Measurements from ENCODE around the gene SALL1.

GRCh38 chr16:50326315-50326794, 42.4 kb downstream of the BRD7 start:
- PRO-cap, result no peak

- PRO-cap, result no peak
These were observed 1.9 kb downstream of the NKD1 start for GRCh38 chr16:50549888-50550650.

- PRO-cap, result no peak
These were observed 53.9 kb downstream of the SNX20 start for GRCh38 chr16:50627175-50627714.

DNA sequence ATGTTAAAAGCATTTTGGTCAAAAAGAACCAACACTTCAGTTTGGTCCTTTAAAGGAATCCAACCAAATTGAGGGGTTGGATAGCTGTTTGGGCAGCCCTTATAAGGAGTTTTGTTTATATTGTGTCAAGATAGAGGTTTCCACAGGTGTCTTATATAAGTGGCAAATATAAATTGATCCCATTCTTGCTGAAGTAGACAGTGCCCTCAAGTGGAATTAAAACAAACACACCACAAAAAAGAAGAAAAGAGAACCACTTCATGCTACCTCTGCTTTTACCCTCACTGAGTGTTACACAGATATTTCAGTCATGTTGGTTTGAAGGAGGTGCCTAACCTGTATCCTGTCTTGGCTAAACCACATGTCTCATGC, 5.7 kb downstream of the CYLD start:
- PRO-cap, result no peak

DNA sequence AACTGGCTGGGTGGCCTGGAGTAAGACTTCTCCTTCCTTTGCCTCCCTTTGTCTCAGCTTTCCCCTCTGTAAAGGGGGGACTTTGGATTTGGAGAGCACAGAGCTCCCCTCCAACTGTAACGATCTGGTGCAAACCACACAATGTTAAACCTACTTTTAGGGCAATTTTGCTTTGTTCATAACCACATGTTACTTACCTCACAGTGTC, 100.3 kb downstream of the SALL1 start:
- PRO-cap, result no peak

GRCh38 chr16:51151182-51152187, at the start of gene SALL1:
Gene SALL1, minus strand, starts transcription at chr16:51151270.
- PRO-cap, result bidirectional peak, plus-strand start at chr16:51151635, minus-strand start at chr16:51151584; bidirectional peak, plus-strand start at chr16:51151878, minus-strand start at chr16:51151874

DNA sequence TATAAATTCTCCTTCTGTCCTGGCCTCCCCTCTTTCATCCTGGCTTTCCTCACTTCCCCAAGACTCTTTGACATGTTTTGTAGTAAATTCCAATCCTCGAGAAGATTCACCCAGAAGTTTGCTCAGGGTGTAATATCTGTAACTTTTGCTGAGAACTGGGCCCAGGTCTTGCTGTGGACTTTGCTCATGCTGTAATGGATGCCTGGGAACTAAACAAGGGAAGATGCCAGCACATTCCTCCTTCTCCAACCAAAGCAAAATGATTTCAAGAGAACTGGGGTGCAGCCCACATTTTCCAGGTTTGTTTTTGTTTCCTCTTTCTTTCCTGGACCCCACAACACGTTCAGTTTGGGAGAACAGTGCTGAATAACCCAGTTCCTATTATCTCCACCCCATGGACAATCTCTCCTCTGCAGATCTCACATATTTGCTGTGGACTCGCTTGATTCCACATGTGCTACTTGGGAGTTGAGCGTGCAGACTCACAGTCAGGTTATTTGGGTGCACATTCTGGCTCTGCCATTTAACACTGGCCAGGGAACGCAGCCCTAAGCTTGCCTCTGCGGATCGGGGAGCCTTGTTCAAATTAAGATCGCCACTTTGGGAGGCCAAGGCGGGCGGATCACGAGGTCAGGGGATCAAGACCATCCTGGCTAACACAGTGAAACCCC, 6.8 kb upstream of the SALL1 start:
- PRO-cap, result no peak

DNA sequence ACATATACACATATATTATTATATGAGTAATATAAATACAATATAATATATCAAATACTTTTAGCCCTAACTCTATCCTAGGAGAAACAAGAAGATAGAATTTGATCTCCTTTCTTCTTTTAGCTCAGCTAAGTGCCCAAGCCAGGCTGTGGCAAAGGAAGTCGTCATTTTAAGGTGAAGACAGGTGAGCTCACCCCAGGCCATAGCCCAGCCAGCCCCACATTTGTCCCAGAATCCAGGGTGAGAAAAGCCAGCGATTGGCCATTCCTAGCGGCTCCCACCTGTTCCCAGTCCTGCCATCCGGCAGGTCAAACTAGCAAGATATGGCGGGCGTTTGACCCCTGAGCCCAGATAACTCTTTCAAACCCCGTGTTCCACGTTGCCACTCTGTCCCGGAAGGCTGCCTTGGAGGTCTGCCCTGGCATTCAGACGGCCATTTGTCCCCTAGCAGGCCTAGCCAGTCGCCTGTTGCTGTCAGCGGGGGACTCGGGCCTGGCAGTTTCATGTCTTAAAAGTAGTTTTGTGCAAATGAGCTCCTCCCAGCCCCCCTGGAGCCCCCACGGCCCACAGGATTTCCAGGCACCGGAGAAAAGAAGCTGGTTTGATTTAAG, 240.6 kb upstream of the SALL1 start:
- PRO-cap, result bidirectional peak, plus-strand start at position 385 of the sequence, minus-strand start at position 415 of the sequence

- PRO-cap, result no peak
These were observed 371.8 kb upstream of the SALL1 start for GRCh38 chr16:51522773-51523367.

DNA sequence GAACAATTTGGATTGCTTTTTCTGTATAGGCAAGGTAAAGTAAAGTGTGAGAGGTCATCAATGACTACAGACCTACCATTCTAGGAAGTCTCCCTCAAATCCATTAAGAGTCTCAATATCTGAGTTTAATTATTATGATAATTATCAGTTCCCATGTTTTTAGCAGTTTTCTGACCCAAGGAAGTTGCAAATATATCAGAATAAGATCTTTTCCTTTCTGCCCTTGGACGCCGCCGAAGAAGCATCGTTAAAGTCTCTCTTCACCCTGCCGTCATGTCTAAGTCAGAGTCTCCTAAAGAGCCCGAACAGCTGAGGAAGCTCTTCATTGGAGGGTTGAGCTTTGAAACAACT, 494.4 kb upstream of the SALL1 start:
- PRO-cap, result no peak

DNA sequence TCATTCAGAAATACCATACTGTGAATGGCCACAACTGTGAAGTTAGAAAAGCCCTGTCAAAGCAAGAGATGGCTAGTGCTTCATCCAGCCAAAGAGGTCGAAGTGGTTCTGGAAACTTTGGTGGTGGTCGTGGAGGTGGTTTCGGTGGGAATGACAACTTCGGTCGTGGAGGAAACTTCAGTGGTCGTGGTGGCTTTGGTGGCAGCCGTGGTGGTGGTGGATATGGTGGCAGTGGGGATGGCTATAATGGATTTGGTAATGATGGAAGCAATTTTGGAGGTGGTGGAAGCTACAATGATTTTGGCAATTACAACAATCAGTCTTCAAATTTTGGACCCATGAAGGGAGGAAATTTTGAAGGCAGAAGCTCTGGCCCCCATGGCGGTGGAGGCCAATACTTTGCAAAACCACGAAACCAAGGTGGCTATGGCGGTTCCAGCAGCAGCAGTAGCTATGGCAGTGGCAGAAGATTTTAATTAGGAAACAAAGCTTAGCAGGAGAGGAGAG, 495.3 kb upstream of the SALL1 start:
- PRO-cap, result no peak

- PRO-cap, result no peak
These were observed 52.7 kb downstream of the TOX3 start for GRCh38 chr16:52494215-52494581.

DNA sequence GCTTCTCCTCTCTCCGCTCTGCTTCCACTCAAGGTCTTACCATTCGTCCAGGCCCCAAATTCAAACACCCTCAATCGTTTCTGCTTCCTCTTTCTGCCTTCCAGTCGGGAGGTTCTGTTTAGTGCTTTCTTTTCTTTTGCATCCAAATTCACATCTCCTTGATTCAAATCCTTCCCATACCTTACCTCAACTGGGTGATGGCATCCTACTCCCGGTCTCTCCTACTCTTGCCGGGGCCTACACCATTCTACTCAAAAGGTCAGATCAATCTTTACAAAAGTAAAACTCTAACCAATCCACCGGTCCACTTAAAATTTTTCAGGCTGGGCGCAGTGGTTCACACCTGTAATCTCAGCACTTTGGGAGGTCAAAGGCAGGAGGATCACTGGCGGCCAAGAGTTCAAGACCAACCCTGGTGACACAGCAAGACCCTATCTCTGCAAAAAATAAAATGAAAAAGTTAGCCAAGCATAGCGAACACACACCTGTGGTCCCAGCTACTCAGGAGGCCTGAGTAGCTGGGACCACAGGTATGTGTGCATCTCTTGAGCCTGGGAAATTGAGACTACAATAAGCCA, 7.1 kb downstream of the TOX3 start:
- PRO-cap, result no peak

DNA sequence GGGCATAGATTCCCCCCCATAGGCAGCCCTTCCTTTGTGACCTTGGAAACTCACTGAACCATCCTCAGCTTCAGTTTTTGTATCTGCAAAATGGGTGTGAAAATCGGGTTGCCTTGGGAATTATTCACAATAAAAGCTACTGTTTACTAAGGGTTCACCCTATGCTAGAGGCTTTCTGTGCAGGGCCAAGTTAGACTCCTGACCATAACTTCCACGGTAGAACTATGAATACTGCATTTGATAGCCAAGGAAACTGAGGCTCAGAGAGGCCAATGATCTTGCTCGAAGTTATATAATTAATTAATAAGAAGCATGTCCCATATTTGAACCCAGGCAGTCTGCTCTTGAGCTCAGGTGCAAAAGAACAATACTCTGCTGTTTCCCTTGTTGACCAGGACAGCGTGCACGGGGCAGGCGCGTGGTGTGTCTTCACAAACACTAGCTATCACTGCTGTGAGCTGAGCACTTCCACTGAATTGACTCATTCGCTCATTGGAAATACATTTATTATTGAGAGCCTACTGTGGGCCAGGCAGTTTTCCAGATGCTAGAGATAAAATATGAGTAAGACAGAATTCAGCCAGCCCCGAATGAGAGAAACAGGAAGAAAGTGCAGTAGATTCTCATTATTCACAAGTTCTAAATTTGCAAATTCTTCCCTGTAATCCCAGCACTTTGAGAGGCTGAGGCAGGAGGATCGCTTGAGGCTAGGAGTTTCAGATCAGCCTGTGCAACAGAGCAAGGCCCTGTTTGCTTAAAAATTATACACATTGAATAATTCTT, 1.6 kb downstream of the CHD9 start:
- PRO-cap, result no peak

DNA sequence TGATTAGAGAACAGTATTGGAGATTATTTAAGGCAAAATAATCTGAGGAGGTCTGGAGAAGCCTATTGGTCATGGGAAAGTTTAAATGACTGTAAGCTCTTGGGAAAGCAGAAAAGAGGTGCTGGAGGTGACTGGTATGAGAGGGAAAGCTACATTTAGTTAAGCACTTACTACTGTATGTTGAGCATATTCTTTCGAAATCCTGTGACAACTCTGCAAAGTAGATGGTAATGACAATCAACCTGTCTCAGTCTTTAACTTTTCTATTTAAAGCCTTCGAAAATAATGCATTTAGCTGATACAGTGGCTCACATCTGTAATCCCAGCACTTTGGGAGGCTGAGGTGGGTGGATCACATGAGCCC, 84.7 kb downstream of the CHD9 start:
- PRO-cap, result no peak

DNA sequence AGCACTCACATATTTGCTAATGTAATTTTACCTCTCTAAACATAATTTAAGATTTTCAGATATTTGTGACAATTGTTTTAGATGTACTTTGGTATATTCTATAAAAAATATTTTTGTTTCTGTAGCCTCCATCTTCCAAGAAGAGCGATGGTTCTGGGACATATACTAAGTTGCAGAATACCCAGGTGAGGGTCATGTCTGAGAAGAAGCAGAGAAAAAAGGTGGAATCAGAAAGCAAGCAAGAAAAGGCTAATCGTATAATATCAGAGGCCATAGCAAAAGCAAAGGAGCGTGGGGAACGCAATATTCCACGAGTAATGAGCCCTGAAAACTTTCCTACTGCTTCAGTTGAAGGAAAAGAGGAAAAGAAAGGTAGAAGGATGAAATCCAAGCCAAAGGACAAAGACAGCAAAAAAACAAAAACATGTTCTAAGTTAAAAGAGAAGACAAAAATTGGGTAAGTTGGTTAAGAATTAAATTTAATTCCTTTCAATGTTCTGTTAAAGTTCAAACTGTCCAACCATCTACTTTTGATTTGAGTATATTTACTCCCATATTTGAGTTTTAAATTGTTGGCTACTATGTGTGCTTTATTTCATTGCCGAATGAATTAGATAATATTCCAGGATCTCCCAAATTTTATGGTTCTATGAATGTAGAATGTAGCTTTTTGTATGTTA, 154.7 kb downstream of the CHD9 start:
- PRO-cap, result no peak

DNA sequence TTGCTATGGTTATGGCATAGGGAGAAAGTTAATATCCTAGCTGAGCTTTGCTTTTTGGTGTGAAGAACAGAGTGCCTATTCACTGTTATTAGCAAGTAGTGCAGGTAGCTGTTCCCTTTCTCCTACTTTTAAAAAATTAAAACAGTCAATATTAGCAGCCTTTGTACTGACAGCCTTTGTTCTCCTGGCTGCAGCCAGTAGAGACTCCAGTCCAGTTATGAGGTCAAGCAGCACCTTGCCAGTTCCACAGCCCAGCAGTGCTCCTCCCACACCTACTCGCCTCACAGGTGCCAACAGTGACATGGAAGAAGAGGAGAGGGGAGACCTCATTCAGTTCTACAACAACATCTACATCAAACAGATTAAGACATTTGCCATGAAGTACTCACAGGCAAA, 22.6 kb downstream of the AKTIP start:
- PRO-cap, result no peak

DNA sequence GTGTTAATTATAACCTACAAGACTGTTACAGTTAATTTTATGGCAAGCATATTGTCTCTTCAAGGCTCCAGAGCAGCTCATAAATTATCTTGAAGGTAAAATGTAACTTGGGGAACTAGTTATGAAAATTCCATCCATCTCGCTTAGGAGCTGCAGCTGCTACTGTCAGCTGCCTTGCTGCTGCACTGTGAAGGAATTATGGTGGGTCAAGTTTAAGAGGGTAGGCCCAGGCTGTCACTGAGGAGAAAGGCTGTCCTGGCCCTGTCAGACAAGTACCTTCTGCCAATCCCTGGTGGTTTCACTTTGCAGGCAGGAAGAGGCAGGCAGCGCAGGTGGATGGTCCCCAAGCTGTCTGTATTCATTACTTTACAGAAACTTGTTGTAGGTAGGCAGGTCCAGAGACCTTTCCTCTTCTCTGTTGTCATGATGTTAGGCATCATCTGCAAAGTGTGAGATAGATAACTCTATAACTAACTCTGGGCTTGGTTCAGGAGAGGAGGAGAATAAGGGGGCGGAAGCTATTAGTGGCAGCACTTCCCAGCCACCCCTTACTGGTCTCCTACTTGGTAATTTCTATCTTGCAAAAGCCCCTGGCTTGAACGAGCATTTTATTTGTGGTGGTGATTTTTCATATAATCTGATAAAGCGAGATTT, 243.1 kb downstream of the FTO start:
- PRO-cap, result no peak

DNA sequence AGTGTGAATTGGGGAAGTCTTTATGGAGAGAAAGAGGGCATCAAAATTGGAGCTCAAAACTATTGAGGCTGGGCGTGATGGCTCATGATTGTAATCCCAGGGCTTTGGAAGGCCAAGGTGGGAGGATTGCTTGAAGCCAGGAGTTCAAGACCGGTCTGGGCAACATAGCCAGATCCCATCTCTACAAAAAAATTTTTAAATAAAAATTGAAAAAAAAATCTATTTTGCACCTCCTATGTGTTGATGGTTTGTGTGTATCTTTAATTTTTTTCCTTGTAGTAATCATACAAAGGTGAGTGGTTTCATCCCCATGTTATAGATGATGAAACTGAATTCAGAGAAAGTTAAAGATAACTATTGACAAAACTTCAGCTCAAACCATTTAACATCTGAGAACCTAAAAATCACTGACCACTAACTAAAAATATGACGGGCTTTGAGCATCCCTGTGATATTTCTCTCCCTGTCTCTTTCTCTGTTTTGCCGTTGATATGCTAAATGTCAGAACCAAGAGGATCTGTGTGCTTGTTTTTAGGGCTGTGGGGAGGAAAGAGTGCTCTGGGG, 251.9 kb downstream of the FTO start:
- PRO-cap, result no peak

DNA sequence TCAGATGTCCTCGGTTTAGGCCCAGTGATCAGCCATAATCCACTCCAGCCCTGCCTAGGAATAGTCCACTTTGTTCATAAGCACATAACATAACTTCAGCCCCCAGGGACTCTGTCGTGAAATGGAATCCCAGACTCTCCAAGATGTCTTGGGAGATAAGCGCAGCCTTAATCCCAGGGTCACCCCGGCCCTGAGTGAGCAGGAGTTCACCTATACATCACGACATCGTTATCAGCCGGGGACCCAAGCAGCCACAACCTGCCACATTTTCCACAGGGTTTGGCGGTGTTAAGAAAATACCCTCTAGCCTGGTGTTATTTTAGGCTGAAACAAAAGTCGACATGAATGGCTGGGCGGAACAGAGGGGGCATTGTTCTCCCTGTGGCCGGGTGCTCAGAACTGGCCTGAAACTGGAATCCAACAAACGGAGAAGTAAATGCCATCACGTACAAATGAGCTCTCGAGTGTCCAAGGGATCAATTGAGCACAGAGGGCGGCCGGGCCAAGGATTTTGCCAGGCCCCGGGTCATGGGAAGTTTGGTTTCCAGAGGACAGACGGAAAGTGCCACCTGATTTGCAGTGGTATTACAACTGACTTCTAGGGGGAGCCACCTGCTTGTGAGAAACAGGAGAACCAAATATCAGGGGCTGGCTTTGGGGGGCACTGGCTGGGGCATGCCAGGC, 145.8 kb upstream of the IRX3 start:
- PRO-cap, result bidirectional peak, plus-strand start at position 479 of the sequence, minus-strand start at position 281 of the sequence

All from neural crest cell (in vitro differentiated cells).